Ishikawa (cell line): Measurements from ENCODE around the genes SLC1A2, TRIM44 and RAG2.

DNA sequence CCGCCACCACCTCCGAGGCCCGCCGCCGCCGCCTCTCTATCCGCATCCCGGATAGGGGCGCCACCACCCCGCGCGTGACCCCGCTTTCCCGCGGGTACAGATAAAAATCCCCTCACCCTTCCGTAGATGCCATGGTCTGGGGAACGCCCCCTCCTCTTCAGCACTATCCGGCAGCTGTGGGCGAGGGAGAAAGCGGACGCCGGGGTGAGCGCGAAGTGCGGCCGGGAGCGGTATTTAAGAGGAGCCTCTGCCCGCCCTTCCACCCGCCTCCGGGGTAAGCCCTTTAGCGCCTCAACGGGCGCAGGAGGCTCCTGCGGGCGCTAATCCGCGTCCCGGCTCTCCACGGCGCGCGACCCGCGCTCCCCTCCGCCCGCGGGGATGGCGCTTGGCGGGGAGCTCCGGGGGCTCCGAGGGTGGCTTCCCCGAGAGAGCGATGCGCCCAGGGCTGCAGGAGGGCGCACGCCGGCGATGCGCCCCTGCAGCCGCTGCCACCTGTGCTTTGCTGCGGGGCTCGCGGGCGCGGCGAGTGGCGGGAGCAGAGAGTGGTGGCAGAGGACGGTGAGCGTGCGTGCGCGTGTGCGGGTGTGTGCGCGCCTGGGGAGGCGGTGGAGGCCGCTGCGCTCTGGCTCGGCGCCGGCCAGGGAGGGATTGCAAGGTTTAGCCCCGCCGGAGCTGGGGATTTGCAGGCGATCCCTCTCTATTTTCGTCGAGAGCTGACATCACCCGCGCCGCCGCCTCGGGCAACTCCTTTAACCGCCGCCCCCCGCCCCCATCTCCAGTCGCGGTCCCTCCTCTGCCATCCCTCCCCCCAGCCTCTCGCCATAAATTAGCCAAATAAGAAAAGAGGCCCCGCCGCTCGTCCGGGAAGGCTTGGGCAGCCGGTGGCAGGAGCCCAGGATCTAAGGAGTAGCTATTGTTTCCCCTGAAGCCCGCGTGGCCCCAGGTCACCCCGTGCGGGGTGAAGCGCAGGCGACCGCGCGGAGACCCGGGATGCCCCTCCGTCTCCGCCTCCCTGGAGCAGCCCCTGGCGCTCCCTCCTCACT is at the start of gene SLC1A2:
TSS of gene SLC1A2 (minus strand) at position 725 of the 1,043 bp plus-strand sequence.
- RRBS: 5% methylated on average over 60 of the region's 115 CpGs

DNA sequence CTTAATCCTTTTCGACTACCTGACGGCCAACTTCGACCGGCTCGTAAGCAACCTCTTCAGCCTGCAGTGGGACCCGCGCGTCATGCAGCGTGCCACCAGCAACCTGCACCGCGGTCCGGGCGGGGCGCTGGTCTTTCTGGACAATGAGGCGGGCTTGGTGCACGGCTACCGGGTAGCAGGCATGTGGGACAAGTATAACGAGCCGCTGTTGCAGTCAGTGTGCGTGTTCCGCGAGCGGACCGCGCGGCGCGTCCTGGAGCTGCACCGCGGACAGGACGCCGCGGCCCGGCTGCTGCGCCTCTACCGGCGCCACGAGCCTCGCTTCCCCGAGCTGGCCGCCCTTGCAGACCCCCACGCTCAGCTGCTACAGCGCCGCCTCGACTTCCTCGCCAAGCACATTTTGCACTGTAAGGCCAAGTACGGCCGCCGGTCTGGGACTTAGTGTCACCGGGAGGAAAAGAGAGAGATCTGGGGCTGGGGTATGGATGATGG is 1.3 kb downstream of the FJX1 start:
- RRBS: 2% methylated on average over 32 of the region's 50 CpGs

- RRBS: 1% methylated on average over 23 of the region's 36 CpGs
Measured at GRCh38 chr11:35662558-35662945, at the start of gene TRIM44. TRIM44 (plus strand) TSS chr11:35662775.

GRCh38 chr11:35781224-35781666 is 118.7 kb downstream of the TRIM44 start:
- RRBS: no CpG with 5 or more reads among the region's 6 CpGs

GRCh38 chr11:36015859-36016362 is 72.0 kb downstream of the LDLRAD3 start:
- RRBS: no CpG with 5 or more reads among the region's 6 CpGs

DNA sequence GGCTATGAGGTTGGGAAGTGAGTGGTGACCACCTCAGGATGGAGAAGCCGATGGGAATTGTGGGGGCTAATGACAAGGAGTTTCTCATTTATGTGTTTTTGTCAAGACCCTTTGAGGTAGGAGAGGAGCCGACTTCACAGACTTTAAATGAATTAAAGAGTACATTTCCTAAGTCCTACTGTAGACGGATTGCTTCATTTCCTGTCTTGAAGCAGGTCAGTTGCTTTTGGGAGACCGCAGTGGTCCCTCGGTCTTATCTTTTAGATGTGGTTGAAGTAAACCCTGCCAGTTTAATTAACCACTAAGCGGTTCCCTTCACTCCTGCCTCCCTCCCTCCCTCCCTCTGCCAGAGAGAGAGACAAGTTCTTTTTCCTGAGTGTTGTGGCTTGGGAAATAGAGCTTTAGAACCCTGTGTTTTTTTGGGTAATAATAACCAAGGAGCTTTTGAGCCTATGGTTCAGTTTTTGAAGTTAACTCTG is 147.3 kb downstream of the LDLRAD3 start:
- RRBS: no CpG with 5 or more reads among the region's 6 CpGs

DNA sequence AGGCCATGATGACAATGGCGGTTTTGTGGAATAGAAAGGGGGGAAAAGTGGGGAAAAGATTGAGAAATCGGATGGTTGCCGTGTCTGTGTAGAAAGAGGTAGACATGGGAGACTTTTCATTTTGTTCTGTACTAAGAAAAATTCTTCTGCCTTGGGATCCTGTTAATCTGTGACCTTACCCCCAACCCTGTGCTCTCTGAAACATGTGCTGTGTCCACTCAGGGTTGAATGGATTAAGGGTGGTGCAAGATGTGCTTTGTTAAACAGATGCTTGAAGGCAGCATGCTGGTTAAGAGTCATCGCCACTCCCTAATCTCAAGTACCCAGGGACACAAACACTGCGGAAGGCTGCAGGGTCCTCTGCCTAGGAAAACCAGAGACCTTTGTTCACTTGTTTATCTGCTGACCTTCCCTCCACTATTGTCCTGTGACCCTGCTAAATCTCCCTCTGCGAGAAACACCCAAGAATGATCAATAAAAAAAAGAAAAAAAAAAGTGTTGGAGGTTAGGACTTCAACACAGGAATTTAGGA is 143.6 kb downstream of the COMMD9 start:
- RRBS: no CpG with 5 or more reads among the region's 6 CpGs

- RRBS: no CpG with 5 or more reads among the region's 4 CpGs
Measured at GRCh38 chr11:36167058-36167500, 122.1 kb downstream of the COMMD9 start.

- RRBS: no CpG with 5 or more reads among the region's 16 CpGs
Measured at GRCh38 chr11:36227102-36227515, 62.1 kb downstream of the COMMD9 start.

DNA sequence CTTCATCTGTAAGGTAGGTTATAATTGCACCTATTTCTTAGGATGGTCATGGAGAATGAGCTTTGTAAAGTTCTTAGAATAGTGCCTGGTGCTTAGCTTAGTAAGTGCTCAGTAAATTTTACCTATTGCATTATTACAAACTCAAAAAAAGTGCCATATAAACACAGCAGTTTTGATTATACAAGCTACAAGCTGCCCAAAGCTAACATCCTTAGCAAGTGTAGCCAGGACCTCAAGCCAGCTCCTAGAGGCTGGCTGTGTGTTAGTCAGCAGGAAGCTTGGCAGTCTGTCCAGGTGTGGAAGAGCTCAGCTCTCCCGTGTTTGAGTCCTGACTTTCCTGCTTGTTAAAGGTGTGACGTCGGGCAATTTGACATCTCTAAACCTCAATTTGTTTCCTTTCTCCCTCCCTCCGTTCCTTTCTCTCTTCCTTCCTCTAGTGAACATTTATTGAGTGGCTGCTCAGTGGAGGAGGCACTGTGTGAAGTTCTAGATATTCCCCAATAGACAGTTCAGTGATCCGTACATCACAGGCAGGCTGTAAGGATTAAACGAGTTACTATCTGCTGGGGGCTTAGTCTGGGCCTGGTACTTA is 68.5 kb downstream of the PRR5L start:
- RRBS: no CpG with 5 or more reads among the region's 6 CpGs

DNA sequence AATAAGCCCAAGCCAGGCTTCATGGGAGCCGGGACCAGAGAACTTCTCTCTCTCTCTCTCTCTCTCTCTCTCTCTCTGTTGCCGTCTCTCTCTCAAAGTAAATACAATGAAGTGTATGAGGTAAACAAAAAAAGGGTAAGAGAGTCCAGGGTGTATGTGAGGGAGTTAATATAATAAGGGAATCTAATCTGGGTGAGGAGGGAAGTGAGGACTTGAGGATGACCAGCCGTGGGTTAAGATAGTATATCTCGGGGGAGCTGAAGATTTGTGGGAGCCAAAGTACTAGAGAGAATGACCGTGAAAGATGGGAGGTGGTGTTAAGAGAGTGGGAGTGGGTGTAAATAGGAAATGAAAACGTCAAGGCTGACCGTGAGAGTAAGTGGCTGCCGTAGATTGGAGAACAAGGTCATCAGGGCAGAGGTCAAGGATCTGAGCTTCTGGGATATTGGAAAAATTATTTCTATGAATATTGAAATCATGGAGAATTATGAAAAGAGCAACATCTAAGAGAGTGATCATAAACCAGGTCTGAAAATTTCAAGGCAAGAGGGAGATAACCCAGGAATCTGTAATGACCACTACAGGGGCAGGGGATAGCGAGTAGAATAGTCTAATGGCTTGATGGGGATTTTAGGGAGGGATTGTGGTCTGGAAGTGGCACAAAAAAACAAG is 71.7 kb downstream of the PRR5L start:
- RRBS: no CpG with 5 or more reads among the region's 9 CpGs

DNA sequence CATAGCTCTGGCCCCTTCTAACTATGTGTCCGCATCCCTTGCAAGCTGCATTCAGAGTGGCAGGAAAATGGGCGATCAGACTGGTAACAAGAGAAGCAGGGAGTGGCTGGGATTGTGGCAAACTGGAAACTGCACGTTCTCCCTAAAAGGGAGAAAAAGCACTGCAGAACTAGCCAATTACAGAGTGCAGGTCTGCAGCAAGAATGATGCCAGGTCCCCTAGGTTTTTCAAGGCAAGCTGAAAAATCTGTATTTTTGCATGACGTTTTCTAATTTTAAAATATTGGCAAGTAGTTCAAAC is 76.4 kb downstream of the PRR5L start:
- RRBS: no CpG with 5 or more reads among the region's 4 CpGs

- RRBS: no CpG with 5 or more reads among the region's 6 CpGs
Measured at GRCh38 chr11:36380092-36380550, 84.0 kb downstream of the PRR5L start.

DNA sequence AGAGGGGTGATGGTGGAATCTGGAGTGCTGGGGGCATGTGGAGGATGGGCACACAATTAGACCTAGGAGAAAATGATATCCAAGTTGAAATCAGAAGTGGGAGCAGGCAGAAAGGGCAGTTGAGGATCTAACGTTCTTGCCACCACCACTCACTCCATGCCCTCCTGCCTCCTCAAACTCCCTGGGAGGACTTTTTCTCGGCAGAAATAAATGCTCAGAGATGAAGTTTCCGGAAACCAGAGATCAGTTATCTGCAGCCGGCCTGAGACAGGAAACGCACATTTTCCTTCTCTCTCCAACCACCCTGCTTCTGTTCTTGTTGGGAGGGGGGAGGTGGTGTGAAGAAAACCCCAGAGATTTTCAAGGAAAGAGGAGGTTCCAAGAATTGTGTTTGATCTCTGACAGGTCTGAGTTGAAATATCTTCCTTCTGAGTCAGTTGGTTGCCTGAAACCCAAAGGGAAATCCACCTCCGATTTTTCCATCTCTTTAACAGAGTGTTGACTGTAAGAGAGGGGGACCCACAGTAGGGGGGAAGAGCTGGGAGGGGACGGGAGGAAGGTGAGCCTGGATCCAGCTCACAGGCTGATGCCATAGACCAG is 100.9 kb downstream of the TRAF6 start:
- RRBS: no CpG with 5 or more reads among the region's 7 CpGs

- RRBS: no CpG with 5 or more reads among the region's 15 CpGs
Measured at GRCh38 chr11:36410966-36411846, 98.9 kb downstream of the TRAF6 start.

- RRBS: no CpG with 5 or more reads among the region's 8 CpGs
Measured at GRCh38 chr11:36532821-36533507, 22.9 kb upstream of the TRAF6 start.

- RRBS: no CpG with 5 or more reads among the region's 2 CpGs
Measured at GRCh38 chr11:36598025-36598559, at the start of gene RAG2. RAG2 (minus strand) TSS chr11:36598236.

- RRBS: no CpG with 5 or more reads among the region's 2 CpGs
Measured at GRCh38 chr11:38872296-38872611, 2274.2 kb upstream of the RAG2 start.

DNA sequence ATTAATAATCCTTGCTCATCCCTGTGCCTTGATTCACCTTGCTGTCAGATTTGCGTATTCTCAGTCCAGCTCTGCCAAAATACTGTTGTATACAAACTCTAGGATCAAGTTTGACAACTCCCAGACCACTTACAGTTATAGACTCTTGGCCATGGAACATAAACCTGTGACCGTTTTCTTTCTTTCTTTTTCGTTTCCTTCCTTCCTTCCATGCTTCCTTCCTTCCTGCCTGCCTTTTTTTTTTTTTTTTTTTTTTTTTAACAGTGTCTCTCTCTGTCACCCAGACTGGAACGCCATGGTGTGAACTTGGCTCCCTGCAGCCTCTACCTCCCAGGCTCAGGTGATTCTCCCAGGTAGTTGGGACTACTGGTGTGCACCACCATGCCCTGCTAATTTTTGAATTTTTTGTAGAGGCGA is 2391.0 kb upstream of the RAG2 start:
- RRBS: no CpG with 5 or more reads among the region's 5 CpGs

DNA sequence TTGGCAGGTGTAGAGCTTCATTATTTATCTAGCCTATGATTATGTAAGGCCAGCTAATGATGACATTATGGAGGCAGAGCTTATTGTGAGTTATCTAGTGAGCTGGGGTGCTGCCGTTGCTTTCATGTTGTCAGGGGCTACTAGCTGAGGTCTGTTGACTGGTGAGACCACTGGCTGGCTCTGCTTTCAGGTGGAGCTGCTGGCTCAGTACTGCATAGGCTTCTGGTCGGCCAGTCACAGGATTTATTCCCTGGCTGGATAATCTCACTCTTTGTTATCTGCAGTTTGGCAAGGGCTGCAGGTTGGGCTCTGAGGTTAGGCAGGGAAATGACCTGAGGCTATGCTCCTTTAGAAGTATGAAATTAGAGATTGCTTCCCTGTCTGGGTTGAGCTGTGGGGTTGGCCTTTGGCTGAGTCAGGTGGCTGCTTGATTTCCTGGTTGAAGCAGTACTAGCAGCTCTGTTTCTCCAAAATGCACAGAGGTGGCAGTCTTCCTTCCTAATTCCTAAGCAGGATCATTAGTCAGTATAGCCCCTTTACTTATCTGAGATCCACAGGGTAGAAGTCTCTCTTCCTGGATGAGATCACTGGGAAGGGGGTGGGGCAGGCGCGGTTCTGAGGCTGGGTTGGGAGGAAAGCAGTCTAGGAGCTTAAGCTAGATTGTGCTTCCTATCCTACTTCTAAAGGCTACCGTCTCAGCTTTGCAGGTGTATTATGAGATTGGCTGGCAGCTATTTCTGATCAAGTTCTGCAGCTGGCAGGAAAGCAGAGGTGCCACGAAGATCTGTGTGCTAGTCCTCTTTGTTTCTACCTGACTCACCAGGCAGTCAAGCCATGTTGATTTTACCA is 1917.6 kb downstream of the LRRC4C start:
- RRBS: no CpG with 5 or more reads among the region's 6 CpGs